Epithelial cell of proximal tubule (primary cell): Measurements from ENCODE around the genes LHCGR, GPR75 and TSPYL6.

GRCh38 chr2:48154111-48154469 lies 160.4 kb upstream of the FOXN2 start:
- RAMPAGE, long total RNA, result no peak
- RRBS, result no CpG with 5 or more reads among the region's 1 CpG

GRCh38 chr2:48248558-48248974 lies 65.9 kb upstream of the FOXN2 start:
- RAMPAGE, long total RNA, result no peak
- RRBS, result no CpG with 5 or more reads among the region's 1 CpG

DNA sequence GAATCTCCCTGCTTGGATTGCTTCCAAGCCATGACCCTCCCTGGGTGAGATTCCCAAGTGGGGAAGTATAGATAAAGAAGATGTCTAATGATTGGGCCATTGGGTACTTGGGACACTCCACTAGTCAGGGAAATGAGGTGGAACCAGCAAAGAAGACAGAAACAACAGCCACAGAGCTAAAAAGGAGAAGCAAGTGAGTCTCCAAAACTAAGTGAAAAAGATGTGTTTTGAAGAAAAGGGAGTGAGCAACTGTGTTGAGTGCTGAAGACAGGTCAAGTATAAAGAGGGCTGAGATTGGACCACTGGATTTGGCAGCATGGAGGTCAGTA lies 61.2 kb upstream of the FOXN2 start:
- RAMPAGE, long total RNA, result no peak

DNA sequence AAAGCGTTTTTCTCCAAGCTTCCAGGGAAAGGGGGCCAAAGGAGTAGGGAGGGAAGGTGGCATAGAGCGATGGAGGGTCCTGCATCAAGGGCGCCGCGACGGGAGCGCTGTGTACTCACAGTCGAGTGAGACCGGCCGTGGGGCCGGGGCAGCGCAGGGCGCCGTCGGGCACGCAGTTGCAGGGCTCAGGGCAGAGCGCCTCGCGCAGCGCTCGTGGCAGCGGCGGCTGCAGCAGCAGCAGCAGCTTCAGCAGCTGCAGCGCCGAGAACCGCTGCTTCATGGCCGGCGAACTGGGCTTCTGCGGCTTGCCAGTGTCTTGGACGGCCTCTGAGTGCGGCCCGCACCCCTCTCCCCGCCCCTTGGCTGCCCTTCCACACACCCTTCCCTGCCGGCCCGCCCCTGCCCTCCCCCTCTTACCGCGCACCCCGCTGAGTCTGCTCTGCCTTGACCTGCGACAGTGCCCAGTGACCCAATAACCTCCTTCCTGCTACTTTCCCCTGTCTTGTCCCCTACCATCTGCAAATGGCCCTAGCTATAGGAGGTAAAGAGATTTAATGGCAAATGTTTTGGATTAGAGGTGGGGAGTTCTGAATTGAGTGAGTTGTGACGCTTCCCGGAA lies at the start of gene LHCGR:
LHCGR (minus strand) TSS at position 333 of the 619 bp plus-strand sequence.
- RAMPAGE, long total RNA, result no peak
- RRBS, result 4% methylated on average over 4 of the region's 41 CpGs

GRCh38 chr2:50064373-50064815 lies 910.1 kb upstream of the FSHR start:
- RAMPAGE, long total RNA, result no peak
- RRBS, result no CpG with 5 or more reads among the region's 2 CpGs

GRCh38 chr2:51990625-51991093 lies 958.7 kb upstream of the NRXN1 start:
- RAMPAGE, long total RNA, result no peak

GRCh38 chr2:53859597-53860507 lies at the start of gene GPR75:
Gene GPR75 (minus strand): TSS chr2:53859967.
- RAMPAGE, long total RNA, result no peak
- RRBS, result 12% methylated on average over 53 of the region's 73 CpGs

DNA sequence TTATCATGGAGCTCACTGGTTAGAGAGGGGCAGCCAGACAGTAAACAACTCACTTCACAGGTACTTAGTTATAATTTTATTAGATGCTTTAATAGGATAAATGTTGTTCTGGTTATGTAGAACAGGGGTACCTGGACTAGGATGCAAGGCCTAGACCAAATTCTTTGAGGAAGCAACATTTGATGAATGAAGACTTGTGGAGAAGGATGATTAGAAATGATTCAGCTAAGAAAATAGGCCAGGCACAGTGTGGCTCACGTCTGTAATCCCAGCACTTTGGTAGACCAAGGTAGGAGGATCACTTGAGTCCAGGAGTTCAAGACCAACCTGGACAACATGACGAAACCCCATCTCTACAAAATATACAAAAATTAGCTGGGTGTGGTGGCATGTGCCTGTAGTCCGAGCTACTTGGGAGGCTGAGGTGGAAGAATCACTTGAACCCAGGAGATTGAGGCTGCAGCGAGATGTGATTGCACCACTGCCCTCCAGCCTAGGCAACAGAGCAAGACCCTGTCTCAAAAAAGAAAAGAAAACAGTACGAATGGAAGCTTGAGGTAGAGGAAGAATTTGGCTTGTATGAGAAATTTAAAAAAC lies 12.2 kb downstream of the ACYP2 start:
- RAMPAGE, long total RNA, result no peak
- RRBS, result no CpG with 5 or more reads among the region's 5 CpGs

GRCh38 chr2:53987214-53987778 lies 16.4 kb downstream of the ACYP2 start:
- RAMPAGE, long total RNA, result no peak
- RRBS, result no CpG with 5 or more reads among the region's 1 CpG

DNA sequence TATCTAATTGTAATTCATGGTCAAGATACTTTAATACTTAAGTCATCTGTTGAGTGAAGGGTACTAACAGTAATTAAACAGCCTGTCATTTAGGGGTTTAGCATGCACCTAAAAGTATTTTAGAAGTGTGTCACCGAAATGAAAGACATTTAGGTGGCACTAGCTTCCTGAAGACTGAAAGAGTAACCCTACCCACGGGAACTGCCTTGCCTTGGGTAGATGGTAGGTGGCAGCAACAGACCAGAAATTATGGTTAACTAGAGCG lies 135.9 kb downstream of the ACYP2 start:
- RAMPAGE, long total RNA, result no peak
- RRBS, result no CpG with 5 or more reads among the region's 3 CpGs

DNA sequence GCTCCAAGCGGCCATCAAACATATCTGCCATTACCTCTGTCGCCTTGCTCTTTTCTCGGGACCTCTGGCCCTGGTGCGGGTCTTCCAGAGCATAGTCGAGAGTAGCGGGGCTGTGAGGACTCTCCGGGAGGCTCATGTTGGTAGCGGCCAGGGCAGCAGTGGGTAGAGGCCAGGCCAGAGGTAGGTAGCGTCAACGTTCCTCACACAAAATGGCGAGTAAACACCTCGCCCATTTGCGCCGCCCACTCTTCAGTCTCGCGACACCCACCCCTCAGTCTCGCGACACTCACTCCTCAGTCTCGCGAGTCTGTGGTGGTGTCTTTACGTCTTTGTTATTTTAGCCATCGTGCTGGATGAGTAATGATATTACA lies at the start of gene TSPYL6:
TSPYL6 (minus strand) TSS at position 214 of the 371 bp plus-strand sequence.
- RAMPAGE, long total RNA, result no peak
- RRBS, result no CpG with 5 or more reads among the region's 22 CpGs

GRCh38 chr2:54377786-54378038 lies 47.0 kb downstream of the C2orf73 start:
- RAMPAGE, long total RNA, result no peak
- RRBS, result no CpG with 5 or more reads among the region's 5 CpGs

- RAMPAGE, long total RNA, result no peak
- RRBS, result no CpG with 5 or more reads among the region's 5 CpGs
Observed at GRCh38 chr2:54402248-54402927, 53.7 kb upstream of the SPTBN1 start.

DNA sequence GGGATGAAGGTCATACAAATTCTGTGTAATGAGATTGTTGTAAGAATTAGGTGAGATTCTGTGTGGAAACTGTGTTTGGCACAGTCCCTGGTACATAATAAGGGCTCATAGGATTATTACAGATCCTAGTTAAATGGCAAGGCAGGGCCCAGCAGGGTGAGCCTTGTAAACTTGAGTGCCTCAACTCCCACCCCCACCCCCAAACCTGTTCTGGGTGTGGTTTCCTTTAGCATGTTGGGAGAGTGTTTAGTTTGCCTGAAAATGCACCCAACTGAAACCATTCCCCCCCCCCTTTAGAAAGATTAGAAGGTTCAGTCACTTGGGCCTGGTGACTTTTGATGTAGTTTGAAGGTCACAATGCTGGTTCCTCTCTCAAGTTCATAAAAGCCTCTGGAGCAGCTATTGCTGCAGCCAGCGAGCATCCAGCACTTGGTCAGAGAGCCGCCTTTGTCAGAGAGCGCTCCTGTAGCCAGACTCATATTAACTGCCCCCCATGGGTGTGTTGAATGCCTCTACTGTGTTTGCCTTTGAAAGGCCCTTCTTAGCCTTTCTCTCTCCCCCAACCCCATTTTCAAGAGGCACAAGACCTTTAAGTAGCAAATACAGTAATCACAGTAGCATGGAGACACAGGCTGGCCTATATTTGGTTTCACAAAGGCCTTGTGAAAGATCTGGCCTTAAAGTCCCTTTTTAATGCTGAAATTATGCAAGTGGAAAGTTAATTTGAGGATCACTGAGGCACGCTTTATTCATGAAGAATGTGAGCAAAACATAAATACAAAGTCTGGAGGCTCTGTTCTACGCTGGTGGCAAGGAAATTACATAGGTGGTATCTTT lies 113.8 kb downstream of the SPTBN1 start:
- RAMPAGE, long total RNA, result no peak
- RRBS, result no CpG with 5 or more reads among the region's 5 CpGs

DNA sequence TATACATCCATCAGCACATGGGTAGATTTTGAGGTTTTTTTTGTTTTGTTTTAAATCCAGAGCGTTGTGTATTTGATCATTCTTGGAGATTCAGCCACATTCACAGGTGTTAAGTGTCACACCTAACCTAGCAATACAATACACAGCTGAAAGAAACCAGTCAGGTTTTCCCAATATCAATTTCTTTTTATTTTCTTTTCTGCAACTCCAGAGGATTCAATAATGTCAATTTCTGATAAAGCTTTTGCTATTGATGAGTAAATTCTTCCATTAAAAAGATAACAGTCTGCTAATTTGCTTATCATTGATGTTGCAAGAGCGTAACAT lies 119.0 kb downstream of the SPTBN1 start:
- RAMPAGE, long total RNA, result no peak
- RRBS, result no CpG with 5 or more reads among the region's 2 CpGs

DNA sequence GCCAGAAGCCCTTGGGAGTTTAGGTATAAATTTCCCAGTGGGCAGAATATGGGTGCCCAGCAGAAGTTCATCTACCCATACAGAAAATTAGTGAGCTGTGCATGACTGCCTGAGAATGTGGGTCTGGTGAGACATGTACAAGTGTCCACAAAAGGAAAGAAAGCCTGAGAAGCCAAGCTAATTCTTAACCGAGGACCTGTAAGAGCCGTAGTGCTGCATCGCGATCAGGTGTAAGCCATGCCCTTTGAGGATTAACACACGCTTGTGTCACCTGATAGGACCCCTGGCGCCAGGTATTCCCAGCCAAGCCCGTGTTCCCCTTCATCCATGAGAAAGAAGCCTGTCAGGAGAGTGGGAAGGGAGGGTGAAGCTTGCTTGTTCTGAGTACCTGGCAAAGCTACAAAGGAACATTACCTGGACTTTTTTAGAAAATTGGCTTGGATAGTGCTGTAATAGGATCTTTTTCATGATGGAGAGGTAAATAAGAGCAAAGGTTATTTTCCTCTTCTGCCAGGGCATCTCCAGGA lies 90.6 kb upstream of the EML6 start:
- RAMPAGE, long total RNA, result no peak
- RRBS, result no CpG with 5 or more reads among the region's 7 CpGs

DNA sequence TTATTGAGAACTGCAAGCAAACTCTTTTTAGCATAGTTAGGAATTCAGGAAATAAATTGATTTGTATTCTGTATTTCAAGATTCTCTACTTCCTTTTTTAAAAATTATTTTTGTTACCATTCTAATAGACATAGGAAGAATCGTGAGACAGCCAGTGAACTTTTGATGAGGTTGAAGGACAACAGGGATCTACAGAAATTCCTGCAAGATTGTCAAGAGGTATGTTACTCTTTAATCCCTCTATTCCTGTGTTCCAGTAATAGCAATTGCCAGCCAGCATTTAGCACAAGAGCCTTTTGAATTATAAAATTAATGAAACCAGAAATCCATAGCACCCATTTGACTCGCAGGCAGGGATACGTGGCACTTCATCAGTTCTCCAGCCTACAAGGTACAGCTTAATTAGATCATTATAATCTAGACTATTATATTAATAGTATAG lies 85.9 kb upstream of the EML6 start:
- RAMPAGE, long total RNA, result no peak
- RRBS, result no CpG with 5 or more reads among the region's 3 CpGs

DNA sequence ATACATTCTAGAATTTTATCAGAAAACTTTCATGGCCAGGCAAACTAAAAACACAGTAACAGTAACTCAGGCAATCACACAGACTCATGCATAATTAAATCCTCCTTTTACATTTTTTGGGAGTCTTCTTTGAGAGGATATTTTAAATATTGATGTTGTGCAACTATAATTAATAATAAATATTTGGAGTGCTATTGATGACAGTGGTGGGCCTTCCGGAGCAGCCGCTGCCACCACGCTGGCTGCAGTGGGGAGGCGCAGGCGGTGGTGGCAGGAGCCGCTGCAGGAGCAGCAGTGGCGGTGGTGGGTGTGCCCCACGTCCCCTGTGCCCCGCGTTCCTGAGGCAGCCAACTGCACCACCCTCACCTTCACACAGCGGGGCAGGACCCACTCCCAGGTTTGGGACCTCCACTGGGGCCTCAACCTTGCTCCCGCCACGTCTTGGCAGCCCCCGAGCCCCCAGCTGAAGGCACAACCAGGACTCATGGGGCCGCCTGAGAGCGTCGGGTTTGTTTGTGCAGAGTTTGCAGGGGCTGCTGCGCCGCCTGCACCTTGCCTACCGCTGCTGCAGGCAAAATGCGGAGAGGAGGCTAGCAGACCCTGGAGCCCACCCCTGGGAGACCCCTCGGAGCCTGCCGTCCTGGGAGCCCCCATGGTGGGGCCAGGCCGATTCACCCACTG lies 15.0 kb upstream of the EML6 start:
- RAMPAGE, long total RNA, result no peak
- RRBS, result no CpG with 5 or more reads among the region's 24 CpGs

DNA sequence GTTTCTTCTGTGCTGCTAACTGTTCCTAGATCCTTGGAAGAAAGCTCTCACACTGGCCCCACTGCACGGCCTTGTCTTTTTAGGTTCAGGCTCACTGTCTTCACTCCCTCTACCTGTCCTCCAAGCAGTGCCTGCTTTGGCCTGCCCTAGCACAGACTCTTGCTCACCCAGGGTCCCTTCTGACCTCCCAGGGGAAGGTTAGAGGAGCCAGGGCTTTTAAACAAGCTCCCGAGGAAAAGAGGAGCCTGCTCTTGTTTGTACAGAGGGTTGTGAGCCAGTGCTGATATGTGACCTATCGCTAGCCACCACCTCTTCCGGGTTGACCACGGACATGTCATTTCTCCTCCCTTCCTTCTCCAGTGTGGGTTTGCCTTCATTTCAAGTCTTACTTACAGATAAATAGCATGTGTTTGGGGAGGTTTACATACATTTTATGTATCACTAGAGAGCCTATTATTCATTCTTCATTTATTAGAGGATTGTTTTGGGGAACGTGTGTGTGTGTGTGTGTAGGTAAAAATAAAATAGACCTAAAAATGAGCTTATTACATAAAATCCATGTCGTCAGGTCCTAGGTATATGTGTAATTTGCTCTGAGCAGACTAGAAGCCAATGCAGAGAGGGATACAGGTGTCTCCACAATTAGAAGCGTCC lies 94.6 kb downstream of the RTN4 start:
- RAMPAGE, long total RNA, result no peak
- RRBS, result no CpG with 5 or more reads among the region's 8 CpGs

GRCh38 chr2:55123688-55124354 lies 73.6 kb upstream of the RTN4 start:
- RAMPAGE, long total RNA, result no peak
- RRBS, result no CpG with 5 or more reads among the region's 5 CpGs